Measurements from ENCODE around the genes PRM1 and SNN.

DNA sequence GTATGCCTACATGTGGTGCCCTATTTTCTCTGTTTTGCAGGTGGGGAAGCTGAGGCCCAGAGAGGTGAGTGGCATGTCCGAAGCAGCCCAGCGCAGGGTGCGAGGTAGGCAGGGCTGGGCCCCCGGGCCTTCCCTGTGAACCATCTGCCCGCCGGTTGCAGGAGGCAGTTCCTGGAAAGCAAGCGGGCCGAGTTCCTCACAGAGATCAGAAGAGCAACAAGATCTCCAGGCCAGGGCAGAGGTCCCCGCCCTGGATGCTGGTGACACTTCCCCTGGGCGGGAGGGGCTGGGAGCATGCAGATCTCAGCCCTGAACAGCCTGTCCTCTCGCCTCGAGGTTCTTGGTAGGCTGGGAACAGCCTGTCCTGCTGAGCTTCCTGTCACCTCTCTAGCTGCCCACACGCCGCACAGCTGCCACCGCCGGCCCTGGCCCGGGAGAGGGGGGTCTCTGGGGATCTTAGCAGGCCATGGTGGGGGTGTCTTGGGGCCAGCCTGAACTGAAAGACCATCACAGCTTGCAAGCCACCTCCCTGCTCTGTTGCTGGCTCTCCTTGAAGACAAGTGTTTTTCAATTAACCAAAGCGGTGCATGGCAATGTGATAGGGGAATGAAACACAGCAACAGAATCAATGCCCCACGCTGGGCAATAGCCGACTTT, 31.8 kb downstream of the SOCS1 start:
- RRBS, 2 experiments, result no CpG with 5 or more reads among the region's 20 CpGs

- RRBS, 2 experiments, result no CpG with 5 or more reads among the region's 1 CpG
These were observed 3.2 kb downstream of the SOCS1 start for GRCh38 chr16:11252870-11253203.

DNA sequence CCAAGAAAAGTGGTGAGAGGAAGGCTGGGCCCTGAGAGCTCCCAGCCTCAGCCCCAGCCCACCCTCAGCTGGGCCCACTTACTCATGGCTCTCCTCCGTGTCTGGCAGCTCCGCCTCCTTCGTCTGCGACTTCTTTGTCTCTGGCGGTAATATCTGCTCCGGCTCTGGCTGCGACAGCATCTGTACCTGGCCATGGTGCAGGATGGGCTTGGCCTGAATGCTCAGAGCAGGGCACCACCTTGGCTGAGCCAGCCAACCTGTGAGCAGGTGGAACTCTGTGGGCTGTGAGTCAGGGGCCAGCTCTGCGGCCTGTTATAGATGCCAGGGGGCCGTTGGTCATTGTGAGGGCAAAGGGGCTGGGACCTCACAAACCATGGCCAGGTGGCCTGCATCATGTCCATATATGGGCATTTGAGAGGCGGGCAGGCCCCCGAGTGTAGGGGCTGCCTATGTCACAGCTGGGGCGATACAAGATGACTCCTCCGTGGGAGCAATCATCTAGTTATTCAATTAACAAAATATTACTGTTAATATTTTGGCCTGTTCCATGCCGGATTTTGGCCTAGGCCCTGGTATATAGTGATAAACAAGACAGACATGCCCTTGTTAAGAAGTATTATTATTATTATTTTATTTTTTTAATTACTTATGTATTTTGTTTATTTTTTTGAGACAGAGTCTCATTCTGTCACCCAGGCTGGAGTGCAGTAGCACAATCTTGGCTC, at the start of gene PRM1:
Gene PRM1 (minus strand): TSS at position 286 of the 725 bp plus-strand sequence.
- RRBS, 2 experiments, result no CpG with 5 or more reads among the region's 14 CpGs

GRCh38 chr16:11311670-11312062, 30.5 kb upstream of the PRM1 start:
- RRBS, 2 experiments, result no CpG with 5 or more reads among the region's 3 CpGs

GRCh38 chr16:11462049-11462780, 64.8 kb downstream of the ENSG00000188897 start:
- RRBS, 2 experiments, result no CpG with 5 or more reads among the region's 19 CpGs

DNA sequence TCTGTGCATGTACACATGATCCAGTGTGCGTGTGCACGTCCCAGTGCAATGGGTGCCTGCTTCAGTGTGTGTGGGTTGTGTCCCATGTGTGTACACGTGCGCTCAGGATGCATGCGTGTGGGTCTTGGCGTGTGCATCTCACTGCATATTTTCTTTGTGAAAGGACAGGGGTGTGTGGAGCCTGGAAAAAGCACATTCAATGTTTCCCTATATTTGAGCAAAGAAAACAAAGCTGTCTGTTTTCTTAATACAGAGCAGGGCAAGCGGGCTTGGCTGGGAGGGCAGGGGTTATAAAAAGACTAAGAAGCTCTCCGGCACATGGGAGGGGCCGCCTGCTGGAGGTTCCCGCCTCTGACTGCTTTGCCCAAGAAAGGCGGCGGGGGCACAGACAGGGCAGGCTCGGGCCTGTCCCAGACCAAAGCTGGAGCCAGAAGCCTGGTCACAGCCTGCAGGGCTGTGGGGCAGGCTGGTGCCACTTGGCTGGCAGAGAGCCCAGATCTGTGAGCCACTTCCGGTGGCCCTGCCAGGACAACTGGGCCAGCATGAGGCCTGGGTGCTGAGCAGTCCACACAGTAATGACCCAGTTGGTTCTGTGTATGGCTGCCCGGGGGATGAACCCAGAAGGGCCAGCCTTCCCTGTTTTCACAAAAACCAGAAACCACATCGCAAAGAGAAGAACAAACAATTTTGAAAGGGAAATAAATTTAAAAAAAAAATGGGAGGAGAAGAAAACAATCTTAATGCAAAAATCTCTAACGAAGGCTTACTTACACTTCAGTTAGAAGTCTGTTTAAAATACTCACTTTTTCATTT, 29.7 kb downstream of the ENSG00000188897 start:
- RRBS, 2 experiments, result 56 to 87% methylated on average over 2 of the region's 17 CpGs

DNA sequence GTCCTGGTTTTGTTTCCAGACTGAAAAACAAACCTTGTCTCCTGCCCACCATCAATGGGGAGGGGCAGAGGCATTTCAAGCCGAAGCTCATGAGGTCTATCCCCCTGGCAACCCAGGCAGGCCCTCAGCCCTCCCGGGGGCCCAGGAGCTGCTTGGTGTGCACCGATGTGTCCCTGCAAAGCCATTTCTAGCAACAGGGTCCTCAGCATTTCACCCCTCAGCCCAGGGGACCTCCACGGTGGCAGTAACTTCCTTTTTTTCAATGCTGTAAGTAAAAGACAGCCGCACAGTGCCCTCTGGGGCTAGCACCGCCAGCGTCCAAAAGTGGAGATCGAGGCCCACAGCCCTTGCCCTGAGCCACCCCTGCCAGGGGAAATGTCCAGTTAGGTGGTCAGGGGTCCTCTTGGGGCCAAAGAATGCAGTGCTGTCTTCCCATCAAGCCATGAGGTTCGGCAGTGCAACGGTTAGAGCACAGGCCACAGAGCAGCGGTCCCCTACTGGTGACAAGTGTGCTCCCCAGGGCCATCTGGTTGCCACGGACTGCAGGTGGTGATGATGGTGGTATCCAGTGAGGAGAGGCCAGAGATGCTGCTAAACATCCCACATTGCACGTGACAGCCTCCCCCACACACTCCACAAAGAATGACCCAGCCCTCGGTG, 20.2 kb downstream of the ENSG00000188897 start:
- RRBS, 2 experiments, result no CpG with 5 or more reads among the region's 14 CpGs

- RRBS, 2 experiments, result no CpG with 5 or more reads among the region's 2 CpGs
These were observed 7.2 kb upstream of the ENSG00000188897 start for GRCh38 chr16:11534235-11534649.

DNA sequence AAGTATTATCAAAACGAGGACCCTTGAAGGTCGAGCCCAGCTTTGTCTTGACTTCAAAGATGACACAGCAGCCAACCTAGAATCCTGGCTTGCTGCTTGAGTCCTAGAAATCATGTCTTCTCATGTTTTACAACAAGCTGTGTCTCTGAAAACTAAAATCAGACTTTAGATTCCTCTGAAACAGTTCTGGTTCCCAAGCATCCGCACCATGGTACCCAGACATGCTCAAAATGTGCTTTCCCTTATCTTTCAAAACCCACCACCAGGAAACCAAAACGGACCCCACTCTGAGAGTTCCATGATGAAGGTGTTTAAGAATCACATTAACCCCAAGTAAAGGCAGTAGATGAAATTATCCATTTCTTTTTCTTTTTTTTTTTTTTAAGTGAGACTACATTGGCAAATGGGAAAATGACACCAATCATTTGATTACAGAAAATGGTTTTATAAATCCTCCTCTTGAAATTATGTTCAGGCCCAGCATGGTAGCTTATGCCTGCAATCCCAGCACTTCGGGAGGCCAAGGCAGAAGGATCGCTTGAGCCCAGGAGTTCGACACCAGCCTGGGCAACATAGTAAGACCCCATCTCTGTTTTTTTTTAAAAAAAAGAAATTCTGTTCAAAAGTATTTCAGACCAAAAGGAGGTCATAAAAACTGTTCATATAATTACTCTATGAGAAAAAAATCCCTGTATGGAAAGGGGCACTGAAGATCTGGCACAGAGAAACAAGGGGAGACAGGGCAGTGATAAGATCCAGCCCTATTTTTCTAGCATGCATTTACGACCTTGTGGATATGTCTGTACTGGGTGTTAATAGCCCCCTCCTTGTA, 21.4 kb upstream of the ENSG00000188897 start:
- RRBS, 2 experiments, result no CpG with 5 or more reads among the region's 8 CpGs

DNA sequence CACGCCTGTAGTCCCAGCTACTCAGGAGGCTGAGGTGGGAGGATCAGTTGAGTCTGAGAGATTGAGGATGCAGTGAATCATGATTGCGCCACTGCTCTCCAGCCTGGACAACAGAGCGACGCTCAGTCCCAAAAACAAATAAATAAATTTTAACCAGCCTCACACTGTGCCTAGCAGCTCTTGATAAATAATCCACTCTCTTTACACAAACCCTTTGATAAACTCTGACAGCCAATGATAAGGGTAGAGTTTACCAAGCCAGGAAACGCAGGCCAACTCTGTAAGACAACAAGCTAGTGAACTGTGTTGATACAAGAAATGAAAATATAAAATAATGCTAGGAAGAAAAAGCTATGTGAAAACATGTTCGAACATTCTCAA, 27.0 kb upstream of the ENSG00000188897 start:
- RRBS, 2 experiments, result no CpG with 5 or more reads among the region's 6 CpGs

GRCh38 chr16:11555143-11555560, 28.1 kb upstream of the ENSG00000188897 start:
- RRBS, 2 experiments, result no CpG with 5 or more reads among the region's 3 CpGs

GRCh38 chr16:11585272-11586453, 1.1 kb downstream of the LITAF start:
- RRBS, 2 experiments, result no CpG with 5 or more reads among the region's 32 CpGs

- RRBS, 2 experiments, result 5 to 14% methylated on average over 22 to 32 of the region's 89 CpGs
These were observed at the start of gene SNN for GRCh38 chr16:11667776-11668584. TSS of gene SNN (plus strand) at chr16:11668455.

GRCh38 chr16:11670801-11671424, 2.7 kb downstream of the SNN start:
- RRBS, 2 experiments, result 86 to 87% methylated on average over 4 to 5 of the region's 10 CpGs

- RRBS, 2 experiments, result no CpG with 5 or more reads among the region's 11 CpGs
These were observed 2.1 kb downstream of the TXNDC11 start for GRCh38 chr16:11740173-11741289.

DNA sequence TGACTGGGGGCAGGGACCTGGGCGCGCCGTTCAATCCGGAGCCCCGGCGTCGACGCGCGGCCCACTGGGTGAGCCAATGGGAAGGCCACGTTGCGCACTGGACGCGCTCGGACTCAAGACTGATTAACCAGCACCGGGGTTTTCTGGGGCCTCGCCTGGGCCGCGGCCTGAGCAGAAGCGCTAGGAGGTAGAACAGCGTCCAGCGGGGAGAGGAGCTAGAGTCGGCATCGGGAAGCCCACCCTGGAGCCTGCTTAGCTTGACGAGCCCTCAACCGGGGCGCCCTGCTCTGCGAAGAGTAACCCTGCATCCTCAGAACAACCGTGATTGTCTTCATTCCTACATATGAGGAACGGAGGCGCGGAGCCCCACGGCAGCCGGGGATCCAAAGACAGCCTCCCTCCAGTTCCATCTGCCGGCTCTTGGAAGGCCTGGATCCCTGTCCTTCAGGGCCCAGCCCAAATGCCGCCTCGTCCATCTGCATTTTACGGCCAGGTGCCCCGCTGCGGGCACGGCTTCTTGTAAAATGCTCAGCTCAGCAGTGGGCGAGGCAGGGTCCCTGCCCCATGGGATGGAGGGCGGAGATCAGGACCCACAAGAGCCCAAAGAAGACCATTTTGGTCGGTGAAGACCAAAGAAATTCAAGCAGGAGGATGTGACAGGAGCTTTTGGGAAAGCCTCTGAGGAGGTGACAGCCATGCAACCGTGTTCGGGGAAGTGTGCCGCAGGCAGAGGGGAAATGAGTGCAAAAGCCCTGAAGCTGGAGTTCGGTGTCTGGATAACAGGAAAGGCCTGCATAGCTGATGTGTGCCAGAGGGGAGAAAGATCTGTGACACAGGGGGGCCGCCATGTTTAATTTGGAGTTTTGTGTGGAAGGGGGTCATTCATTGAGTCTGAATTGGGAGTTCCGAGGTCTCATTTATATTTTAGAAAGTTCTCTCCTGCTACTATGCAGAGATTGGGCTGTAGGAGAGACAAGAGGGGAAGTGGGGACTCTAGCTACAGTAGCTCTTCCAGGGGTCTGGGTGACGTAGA, 632 bp upstream of the ZC3H7A start:
- RRBS, 2 experiments, result under 1 to 3% methylated on average over 19 to 22 of the region's 51 CpGs

DNA sequence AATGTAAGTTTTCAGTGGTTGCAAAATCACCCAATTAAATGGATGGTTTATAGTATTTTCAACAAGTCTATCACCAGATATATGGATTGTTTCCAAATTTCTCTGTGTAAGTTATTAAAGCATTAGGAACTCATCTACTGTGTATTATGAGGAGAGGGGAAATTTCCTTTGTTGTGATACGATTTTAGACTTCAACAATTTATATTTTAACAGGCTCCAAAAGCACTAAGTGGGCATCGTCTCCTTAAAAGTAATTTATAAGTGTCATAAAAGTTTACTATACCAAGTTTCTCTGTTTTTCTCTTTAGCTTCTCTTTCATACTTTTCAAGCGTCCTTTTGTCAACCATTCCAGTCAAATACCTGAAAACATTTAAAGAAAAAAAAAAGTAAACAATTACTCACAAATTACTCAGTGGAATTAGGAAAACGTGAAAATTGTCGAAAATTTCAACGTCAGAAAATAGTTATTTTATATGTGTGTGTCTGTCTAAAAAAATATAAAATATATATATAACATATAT, 24.9 kb downstream of the GSPT1 start:
- RRBS, 2 experiments, result no CpG with 5 or more reads among the region's 6 CpGs

GRCh38 chr16:11913134-11913741, 2.5 kb downstream of the GSPT1 start:
- RRBS, 2 experiments, result no CpG with 5 or more reads among the region's 8 CpGs

DNA sequence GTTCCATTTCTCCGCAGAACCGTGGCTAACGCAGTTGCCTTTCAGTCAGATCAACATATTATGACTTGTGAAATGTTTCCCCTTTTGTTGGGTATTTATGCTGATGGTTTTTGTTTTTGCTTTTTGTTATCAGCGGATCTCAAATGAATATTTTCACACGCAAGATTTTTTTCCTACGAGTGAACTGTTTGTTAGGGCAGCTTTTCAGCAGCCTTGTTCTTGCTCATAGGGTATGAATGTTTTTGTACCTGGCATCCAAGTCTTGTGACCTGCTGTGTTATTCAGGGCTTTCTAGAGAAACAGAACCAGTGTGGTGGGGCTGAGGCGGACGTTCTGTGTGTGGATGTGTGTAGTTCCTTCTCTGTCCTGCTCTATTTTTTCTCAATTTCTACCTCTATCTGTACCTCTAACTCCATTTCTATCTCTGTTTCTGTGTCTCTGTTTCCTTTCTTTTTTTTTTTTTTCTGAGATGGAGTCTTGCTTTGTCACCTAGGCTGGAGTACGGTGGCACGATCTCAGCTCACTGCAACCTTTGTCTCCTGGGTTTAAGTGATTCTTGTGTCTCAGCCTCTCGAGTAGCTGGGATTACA, 78.3 kb downstream of the SNX29 start:
- RRBS, 2 experiments, result no CpG with 5 or more reads among the region's 11 CpGs